ENCODE results near the gene VTI1A.

GRCh38 chr10:110545955-110546434 lies 21.5 kb upstream of the SMC3 start:
- PRO-cap, result no peak

GRCh38 chr10:110730487-110731210 lies 86.5 kb downstream of the RBM20 start:
- PRO-cap, result no peak

DNA sequence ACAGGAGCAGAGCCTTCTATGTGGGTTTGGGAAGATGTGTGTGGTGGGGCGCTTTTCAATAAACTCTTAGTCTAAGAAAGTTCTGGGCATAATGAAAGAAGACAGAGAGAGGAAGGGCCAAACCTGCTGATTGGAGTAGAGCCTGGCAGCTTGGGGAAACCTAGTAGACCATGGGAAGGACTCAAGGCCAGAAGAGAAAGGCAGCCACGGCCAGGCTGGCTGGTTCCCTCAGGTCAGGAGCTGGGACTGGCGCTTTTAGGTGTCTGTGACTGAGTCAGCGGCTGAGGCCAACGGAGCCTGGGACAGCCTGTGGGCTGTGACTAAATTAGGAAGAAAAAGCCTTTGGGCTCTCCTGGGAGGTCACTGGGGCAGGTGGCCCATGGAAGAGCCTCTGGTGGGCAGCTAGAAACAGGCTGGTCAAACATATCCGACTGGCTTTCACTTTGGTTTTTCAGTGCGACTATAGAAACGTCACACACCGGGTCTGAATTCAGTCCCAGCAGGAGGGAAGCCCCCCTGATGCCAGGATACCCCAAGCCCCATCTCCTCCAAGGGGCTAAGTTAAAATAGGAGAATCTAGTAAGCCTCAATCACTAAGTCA lies 108.9 kb upstream of the PDCD4 start:
- PRO-cap, result no peak

DNA sequence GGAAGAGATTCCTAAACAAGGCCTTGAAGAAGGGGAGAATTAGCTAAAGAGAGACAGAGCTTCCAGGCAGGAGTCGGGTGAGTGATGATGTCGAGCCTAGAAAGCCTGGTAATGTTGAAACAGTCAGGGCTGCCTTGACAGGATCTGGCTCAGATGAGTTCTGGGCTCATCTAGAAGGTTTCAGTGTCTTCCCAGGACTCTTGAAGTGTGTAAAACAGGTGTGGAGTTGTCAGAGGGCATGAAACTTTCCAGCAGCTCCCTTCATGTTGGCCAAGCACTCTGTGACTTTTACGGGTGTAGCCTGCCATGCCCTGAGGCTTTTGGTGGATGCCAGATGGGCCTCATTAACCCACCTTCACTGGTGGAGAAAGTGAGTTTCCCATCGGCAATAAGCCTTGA lies 66.5 kb upstream of the PDCD4 start:
- PRO-cap, result no peak

- PRO-cap, result no peak
These were observed 19.5 kb upstream of the PDCD4 start for GRCh38 chr10:110852079-110852772.

GRCh38 chr10:110897727-110898694 lies 21.0 kb downstream of the BBIP1 start:
- PRO-cap, result no peak

GRCh38 chr10:110923980-110924626 lies 4.7 kb downstream of the SHOC2 start:
- PRO-cap, result no peak

DNA sequence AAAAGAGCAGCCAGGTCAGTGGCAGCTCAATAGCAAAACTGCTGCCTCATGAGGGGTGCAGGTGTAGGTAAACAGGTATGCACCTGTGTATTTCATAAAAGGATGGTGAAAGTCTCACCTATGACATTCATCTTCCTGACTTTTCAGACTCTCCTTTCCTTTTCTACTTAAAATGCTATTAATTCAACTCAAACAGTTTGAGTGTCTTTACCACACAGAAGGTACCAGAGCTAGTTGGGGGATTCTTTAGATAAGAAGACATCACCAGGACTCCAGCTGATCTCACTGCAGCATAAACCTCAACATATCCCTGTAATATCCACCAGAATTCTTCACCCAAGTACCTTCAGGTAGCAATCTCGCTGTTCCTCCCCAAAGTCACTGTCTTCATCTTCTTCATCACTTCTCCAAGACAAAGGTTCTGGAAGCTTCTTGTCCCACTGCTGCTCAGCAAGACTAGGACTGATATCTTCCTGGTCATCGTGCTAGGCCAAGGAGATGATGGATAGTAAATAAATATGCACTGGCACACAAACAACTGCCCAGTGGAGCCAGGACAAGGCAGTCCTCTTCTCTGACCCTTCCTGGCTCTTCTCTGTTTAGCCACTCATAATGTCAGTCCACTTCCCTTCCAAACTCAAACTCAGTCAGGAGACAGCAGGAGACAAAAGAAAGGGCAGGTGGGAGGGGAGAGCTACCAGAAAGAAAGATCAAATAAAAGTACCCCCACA lies 26.5 kb downstream of the GPAM start:
- PRO-cap, result no peak

DNA sequence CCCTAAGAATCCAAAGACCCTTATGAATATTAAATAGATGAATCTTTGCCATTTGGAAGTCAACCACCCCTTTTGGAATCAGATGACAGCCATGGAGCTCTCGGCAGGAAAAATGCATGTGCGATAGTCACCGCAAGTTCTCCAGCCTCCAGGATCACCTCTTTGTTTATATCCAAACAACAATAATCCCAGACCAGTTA lies 41.1 kb upstream of the GPAM start:
- PRO-cap, result no peak

GRCh38 chr10:112266032-112266313 lies 17.2 kb upstream of the TECTB start:
- PRO-cap, result no peak

- PRO-cap, result no peak
These were observed 13.2 kb upstream of the ACSL5 start for GRCh38 chr10:112360516-112361259.

DNA sequence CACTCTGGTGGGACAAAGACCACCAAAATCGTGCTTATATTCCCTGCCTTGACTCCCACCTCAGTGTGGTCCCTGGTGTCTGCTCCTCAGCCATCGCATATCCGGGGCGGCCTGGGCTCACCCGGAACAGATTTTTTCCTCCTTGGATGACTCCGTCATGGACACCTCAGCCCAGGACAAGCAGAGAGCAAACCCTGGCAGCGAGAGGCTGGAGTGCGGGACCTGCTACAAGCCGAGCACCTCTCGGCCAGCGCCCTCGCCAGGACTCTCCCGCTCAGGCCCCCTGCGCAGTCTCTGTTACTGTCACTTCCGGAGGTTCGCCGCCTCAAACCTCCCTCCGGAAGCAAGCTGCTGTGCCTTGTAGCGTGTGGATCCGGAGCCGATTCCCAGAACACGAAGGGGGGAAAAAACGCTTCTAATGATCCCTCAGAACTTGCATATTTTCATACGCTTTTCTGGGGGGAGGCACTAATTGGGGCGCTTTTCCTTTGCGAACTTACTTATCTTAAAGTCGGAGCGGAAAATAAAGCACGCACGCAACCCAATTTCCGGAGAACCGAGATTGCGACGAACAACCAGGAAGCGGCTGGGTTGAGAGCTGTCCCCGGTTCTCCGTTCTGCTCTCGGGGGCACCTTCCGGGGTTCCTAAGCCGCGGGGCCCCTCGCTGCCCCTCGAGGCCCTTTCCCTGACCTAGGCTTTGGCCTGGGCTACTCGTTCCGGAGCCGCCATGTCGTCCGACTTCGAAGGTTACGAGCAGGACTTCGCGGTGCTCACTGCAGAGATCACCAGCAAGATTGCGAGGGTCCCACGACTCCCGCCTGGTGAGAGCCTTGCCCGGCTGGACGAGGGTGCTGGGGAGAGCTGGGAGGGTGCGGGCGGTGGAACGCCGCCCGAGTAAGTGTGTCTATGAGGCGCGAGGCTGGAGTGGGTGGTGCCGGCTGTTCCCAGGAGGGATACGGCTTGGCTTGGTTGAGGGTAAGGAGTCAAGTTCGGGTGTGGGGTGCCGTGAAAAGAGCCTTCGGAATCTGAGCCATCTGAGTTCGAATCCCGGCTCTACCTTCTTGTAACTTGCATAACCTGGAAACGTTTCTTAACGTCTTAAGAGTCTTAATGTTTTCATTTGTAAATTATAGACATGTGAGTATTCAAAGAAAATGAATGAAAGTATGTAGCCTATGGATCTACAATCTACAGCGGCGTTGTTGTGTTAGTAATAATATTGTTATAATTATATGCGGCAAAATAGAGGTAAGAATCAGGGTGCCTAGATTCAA lies at the start of gene VTI1A:
Gene VTI1A (plus strand): TSS at position 570 of the 1,275 bp plus-strand sequence.
- PRO-cap, result bidirectional peak, plus-strand start at position 578 of the sequence, minus-strand start at position 269 of the sequence; unidirectional peak, minus-strand start at position 901 of the sequence

- PRO-cap, result no peak
These were observed 205.3 kb downstream of the VTI1A start for GRCh38 chr10:112652359-112652707.

DNA sequence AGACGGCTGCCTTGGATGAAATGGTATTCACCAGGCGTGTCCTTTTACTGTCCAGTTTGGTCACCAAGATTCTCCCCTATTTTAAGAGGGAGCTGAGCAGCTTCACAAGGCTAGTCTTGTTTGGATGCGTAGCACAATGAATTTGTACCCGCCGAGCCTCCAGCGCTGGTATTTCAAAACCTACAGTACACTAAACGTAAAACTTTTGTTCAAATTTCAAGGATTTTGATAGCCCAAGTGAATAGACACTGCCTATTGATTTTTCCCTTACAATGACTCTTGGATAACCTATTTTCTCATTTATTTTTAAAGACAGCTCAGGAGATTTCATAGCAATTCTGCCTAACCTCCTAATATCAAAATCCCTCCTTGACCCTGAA lies 118.6 kb upstream of the TCF7L2 start:
- PRO-cap, result no peak

DNA sequence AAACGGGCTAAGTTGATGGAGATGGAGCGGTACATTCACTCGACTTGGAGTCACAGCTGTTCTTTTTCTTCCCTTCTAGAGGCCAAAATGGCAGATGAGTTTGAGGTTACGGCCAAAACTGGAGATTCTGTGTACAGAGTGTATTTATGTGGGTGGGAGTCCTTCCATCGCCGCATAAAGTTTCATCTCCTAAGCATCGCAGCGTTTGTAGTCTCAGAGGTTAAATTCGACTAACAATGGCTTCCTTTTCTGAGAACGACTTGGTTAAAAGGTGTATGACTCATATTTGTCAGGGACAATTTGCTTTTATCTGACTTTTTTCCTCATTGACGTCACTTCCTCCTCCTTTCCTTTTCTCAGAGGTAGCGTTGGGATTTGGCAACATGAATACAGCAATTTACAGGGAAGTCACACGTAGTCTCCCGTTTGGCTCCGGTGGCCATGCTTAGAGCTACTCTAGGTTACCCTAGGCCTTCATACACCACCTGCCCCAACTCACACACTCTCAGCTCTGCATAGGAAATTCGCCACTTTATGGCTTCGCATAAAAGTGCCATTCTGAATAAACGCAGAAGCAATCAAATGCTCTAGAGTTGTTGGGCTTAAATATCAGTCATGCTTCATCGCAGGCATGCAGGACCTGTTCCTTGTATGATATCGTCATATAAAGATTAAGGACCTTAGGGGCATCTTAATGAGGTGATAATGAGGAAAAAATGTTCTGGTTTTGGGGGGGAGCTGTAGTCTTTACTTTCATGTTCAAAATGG lies 37.5 kb upstream of the TCF7L2 start:
- PRO-cap, result no peak

- PRO-cap, result no peak
These were observed 9.3 kb downstream of the TCF7L2 start for GRCh38 chr10:112959055-112960071.

DNA sequence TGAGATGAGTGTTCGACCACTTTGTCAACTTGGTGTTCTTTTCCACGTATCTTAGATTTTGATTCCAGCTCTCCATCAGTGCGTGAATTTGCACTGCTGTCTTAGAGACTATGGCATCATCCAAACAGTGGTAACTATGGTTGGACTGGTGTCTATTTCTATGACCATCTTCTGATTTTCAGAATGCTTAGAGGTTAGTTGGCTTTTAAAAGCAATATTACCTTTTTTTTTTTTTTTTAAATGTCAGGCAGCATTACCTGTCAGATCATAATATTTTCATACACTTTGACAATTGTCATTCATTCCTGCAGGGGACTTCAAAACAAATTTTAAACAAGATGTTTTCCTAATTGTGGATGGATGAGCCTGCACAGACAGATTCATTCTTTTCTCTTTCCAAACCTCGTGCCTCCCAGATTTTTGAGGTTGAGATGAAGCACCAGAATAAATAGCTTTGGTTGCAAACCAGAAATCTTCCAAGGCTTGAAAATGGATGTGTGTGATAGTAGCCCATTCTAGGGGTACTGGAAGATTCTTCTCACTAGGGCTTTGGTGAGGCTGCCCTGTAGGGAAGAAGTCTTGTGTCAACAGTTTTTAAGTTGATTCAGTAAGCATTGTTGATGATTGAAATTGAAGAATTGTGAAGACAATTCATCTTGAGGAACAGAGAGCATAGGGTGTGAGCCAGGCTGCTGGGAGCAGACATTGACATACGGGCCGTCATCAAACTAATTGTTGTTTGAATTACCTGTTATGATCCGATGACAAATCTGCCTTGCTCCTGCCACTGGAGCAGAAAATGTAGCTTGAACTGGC lies 26.9 kb downstream of the TCF7L2 start:
- PRO-cap, result no peak

GRCh38 chr10:113041978-113042617 lies 92.1 kb downstream of the TCF7L2 start:
- PRO-cap, result no peak

GRCh38 chr10:113059136-113059971 lies 109.3 kb downstream of the TCF7L2 start:
- PRO-cap, result no peak

DNA sequence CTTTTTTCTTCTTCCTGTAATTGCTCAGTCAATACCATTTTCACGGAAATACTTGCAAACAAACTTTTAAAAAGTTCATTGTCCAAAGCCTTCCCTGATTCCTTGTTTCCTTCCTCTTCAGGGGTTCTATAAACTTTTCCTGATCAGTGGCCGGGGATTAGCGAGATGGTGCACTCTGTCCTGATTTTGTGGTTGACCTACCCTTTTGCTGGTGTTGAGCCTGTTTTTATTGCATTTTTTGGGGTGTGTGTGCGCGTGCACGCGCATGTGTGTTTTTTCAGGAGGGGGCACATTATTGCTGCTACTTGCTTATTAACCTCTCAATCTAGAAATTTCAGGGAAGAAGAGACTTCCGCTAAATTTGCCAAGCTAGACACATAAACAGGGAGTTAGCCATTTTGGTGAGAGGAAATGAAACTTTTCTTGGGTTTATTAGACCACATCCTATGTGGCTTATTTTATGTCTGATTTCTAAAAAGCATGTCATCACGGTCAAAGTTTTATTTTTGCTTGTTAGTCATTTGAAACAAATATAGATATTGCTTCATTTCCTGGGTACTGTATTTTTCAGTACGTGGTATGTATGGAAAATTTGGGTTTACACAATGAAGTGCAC lies 143.9 kb downstream of the TCF7L2 start:
- PRO-cap, result no peak

Measured in mesenteric fat pad (tissue), 1 donor.